Placental pericyte (primary cell): Measurements from ENCODE around the genes EPHA3 and STX19.

DNA sequence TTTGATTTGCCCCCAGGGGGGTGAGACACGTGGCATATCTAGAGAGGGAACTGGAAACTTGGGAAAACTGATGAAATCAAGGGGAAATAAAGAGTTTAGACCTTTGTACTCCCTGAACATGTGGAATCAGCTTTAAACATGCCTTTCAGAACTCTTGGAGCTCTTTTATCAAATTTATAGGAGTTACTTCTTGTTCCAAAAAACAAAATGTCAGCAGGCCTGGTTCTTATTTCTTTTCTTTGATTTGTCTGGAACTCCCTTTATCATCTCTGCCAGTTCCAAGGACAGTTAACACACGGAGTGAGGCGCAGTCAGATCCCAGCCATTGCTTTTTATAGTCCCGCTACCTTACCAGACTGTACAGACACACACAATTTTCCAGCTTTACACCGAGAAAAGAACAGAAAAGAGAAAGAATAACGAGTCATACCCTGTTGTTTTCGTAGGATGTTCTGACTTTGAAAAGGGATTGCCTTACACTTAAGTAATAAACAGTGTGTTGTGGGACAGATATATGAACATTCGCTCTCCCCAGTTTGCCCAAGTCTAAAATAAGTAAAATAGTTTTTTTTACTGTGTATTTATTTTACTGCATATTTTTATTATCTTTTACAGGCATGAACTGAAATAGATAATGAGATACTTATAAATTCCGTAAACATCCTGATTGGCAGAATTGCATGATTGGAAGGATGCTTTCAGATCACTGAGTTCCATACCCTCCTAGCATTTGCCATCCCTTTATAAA is 34.2 kb upstream of the PDZRN3 start:
- CAGE, long polyA plus RNA: no peak

- CAGE, long polyA plus RNA: no peak
Observed at GRCh38 chr3:73805340-73805880, 180.7 kb upstream of the PDZRN3 start.

- CAGE, long polyA plus RNA: no peak
Observed at GRCh38 chr3:74643664-74644143, 29.2 kb upstream of the CNTN3 start.

GRCh38 chr3:75575255-75575533 is 88.9 kb upstream of the FRG2C start:
- CAGE, long polyA plus RNA: no peak

DNA sequence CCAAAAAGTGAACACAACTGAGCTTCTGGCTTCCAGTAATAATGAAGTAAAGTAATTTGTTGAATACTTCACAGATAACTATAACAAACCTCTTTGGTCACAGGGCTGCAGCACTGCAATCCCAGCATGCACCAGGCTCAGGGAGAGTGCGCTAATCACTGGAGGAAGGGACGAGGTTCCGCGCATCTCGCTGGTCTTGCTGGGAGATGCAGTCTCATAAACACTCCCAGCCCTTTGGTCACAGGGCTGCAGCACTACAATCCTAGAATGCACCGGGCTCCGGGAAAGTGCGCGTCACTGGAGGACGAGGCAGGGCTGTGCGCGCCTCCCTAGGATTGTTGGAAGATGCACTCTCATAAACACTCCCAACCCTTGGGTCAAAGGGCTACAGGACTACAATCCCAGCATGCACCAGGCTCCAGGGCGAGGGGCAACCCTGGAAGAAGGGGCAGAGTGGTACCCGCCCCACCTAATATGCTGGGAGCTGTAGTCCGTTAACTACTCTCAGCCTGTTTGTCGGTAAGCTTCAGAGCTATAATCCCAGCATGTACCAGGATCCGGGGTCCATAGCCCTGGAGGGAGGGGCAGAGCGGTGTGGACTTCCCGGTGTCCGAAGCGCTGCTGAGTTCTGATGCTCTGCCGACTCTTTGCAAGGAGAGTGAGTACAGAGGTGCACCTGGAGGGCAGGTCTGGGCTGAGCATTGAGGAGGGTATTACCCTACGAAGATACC is 23.0 kb upstream of the FRG2C start:
- CAGE, long polyA plus RNA: no peak

GRCh38 chr3:77038133-77038877 is 1.6 kb upstream of the ROBO2 start:
- CAGE, long polyA plus RNA: no peak

GRCh38 chr3:78921503-78921924 is 846.3 kb downstream of the ROBO1 start:
- CAGE, long polyA plus RNA: no peak

GRCh38 chr3:79352183-79352493 is 415.7 kb downstream of the ROBO1 start:
- CAGE, long polyA plus RNA: no peak

- CAGE, long polyA plus RNA: no peak
Observed at GRCh38 chr3:80994856-80995197, 766.6 kb downstream of the GBE1 start.

GRCh38 chr3:81726674-81727252 is 34.7 kb downstream of the GBE1 start:
- CAGE, long polyA plus RNA: no peak

DNA sequence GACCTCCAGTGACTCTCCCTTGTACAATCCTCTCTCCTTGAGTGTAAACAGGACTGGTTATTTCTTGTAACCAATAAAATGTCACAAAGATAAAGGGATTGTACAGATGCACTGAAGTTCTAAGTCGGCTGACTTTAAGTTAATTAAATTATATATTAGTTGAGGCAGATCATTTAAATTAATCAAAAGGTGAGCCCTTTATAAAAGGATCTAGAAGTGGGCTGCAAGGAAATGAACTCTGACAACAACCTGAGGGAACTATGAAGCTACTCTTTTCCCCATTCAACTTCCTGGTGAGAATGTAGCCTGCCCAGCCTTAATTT is 555.7 kb upstream of the GBE1 start:
- CAGE, long polyA plus RNA: no peak

- CAGE, long polyA plus RNA: no peak
Observed at GRCh38 chr3:84959756-84960499, 1.1 kb downstream of the CADM2 start.

- CAGE, long polyA plus RNA: no peak
Observed at GRCh38 chr3:86876787-86877227, 114.1 kb downstream of the VGLL3 start.

GRCh38 chr3:86940588-86941183 is 50.3 kb downstream of the VGLL3 start:
- CAGE, long polyA plus RNA: no peak

DNA sequence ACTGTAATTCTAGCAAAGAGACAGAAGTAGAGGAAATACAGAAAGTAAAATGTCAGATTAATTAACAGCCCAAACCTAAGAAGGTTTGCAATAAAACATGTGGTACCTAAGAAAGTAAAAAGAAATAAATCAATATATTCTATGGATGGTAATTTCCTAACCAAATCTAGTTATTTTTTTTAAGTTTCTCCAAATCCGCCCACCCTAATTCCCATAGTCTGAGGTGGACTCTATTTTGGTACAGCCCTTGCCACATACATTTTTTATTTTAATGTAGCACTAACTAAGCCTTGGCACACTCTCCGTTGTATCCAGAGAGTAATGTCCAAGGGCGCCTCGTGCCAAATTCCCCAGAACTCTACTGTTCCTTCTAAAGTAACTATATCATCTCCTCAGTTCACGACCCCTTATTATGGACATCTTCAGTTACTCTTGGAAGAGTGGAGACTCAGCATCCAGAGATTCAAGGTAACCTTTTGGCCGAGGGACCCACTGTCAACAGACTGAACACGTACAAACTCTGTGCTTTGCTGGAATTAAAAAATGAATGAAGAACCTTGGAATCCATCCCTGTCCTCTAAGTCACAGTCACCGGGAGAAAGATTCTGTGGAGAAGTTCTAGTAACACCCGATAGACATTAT is 1.3 kb downstream of the VGLL3 start:
- CAGE, long polyA plus RNA: no peak

DNA sequence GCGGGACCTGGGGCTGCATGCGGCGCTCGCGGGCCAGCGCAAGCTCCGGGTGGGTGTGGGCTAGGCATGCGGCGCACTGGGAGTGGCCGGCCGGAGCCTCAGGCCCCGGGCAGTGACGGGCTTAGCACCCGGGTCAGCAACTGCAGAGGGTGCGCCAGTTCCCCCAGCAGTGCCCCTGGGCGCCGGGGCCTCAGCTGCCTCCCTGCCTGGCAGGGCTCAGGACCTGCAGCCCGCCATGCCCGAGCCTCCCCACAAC is 98.9 kb upstream of the POU1F1 start:
- CAGE, long polyA plus RNA: no peak

- CAGE, long polyA plus RNA: no peak
Observed at GRCh38 chr3:88774844-88775044, 332.7 kb upstream of the EPHA3 start.

GRCh38 chr3:89107179-89108028 is at the start of gene EPHA3:
Gene EPHA3, plus strand, starts transcription at chr3:89107621.
- CAGE, long polyA plus RNA: no peak

- CAGE, long polyA plus RNA: no peak
Observed at GRCh38 chr3:93934437-93935145, 39.1 kb downstream of the PROS1 start.

GRCh38 chr3:94028241-94029049 is at the start of gene STX19:
Gene STX19, minus strand, starts transcription at chr3:94028597.
- CAGE, long polyA plus RNA: no peak